ENCODE measurements around the genes NDUFA4L2, INHBC and EEF1AKMT3.

DNA sequence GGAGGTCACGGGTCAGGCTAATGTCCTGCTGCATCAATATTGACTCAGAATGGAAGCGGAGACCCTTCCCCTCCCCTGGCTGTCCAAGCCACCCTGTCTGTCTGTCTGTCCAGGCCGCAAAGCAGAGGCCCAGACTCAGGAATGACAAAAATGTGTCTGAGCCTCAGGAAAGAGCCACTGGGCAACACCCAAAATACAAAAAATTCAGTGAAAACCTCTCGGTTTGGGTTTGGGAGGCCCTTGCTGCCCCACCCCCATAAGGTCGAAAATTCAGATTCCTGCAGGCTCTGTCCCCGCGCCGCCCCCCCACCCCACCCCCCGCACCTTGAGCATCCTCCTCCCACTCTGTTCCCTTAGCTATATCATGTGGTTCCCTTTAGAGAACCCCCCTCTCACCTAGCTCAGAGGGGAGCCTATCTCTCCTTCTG lies 5.1 kb downstream of the LRP1 start:
- PRO-cap, result no peak

DNA sequence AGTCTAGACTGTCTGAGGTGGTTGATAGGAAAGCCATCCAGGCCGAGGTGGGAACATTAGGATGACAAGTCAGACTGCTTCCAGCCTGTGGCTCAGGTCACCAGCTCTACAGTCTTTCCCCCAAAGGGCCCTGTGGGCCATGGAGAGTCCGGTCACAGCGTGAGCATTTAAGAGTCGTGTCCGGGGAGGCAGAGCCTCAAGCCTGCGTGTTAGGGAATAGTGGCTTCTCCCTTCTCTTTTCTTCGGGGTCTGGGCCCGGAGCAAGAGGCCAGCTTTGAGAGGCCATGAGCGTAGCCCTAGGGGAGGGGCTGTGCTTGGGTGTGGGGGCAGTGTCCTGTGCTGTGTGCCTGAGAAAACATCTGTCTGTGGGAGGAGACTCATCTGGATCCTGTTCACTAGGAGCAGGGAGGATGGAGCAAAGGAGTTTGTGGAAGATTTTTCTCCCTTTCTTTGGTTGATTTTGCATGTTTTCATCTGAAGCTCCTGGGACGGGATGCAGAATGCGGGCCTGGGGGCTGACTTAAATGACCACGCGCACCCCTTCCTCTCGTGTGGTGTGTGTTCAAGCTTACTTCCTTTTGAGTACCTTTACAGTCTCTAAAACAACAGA lies 13.9 kb downstream of the LRP1 start:
- PRO-cap, result no peak

DNA sequence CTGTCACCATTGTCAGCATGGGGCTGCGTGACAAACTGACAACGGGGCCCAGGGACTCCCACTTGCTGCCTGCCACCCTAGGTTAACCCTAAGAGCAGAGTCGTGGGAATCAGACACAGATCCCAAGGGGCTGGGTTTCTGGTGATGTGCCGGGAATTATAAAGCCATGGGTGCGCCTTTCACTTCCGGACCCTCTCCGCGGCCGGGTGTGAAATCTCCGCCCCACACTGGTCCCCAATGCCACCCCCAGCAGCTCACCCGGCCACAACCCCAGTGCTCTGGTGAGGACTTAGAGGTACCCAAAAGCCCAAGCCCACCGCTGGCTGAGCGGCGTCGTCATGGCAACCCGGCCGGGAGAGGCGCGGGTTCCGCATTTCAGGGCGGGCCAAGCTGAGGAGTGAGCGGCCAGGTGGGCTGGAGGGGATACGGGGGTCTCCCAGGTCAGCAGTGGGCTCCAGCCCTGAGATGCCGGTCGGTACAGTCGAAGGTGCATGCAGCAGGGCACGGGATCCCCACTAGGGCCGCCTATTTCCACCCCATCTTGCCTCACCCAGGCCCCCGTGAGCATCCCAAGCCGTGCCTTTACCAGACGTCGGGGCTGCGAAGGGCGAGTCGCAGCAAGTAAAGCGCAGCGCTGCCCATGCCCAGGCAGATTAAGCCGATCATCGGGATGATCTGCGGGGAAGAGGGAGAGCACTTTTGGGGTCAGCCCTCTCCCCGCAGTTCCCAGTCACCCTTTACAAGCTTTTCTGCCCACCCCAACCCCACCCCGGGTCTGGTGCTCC lies 705 bp downstream of the NDUFA4L2 start:
- PRO-cap, result no peak

DNA sequence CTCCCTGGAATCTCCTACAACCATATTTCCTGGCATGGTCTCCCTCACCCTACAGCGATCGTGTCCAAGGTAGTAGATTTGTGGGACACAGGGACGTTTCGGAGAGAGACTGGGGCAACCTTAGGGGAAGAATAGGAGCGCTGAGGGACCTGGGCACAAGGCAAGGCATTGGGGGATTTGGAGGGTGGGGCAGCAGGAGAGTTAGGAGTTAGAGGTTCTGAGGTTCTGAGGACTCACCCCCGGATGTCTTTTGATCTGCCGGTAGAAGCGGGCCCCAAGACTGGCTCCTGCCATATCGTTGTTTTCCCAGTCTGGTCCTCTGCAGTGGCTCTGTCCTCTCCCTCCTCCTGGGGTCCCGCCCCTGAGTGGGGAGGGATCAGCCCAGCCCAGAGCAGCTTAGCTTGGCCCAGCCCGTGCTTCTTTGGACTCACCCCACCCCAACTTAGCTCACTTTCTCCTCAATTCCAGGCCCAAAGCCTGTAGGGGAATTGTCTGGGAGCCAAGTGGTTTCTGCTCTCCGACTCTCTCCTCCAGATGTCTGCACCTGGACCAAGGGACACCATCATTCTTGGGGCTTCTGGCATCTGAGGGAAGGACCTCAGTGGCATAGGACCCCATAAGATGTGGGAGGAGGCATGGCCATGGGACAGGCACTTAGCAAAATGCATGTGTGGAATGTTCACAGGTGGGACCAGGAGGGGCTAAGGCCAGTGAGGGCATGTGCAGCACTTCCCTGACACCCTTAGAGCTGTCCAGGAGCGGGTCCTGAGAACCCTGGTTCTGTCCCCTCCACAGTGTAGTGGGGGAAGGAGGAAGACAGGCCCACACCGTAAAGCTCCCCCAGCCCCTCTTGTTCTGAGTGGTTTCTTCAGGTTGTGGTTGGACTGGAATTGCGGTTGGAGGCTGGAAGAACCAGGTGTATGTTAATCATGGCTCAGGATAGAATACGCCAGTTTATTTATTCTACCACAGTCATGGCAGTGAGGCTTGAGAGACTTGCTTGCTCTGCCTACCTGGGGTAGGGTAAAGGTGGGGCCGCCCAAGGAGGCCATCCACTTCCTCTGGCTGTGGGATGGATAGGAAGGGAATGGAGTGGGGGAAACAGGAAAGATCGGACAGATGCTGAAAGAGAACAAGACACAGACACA lies at the start of gene NDUFA4L2:
NDUFA4L2 (minus strand) TSS at position 313 of the 1,148 bp plus-strand sequence.
- PRO-cap, result unidirectional peak, minus-strand start at position 313 of the sequence; unidirectional peak, minus-strand start at position 363 of the sequence; unidirectional peak, plus-strand start at position 971 of the sequence

- PRO-cap, result bidirectional peak, plus-strand start at chr12:57239416, minus-strand start at chr12:57239107
Measured at GRCh38 chr12:57238955-57239662, 2.2 kb upstream of the NDUFA4L2 start.

DNA sequence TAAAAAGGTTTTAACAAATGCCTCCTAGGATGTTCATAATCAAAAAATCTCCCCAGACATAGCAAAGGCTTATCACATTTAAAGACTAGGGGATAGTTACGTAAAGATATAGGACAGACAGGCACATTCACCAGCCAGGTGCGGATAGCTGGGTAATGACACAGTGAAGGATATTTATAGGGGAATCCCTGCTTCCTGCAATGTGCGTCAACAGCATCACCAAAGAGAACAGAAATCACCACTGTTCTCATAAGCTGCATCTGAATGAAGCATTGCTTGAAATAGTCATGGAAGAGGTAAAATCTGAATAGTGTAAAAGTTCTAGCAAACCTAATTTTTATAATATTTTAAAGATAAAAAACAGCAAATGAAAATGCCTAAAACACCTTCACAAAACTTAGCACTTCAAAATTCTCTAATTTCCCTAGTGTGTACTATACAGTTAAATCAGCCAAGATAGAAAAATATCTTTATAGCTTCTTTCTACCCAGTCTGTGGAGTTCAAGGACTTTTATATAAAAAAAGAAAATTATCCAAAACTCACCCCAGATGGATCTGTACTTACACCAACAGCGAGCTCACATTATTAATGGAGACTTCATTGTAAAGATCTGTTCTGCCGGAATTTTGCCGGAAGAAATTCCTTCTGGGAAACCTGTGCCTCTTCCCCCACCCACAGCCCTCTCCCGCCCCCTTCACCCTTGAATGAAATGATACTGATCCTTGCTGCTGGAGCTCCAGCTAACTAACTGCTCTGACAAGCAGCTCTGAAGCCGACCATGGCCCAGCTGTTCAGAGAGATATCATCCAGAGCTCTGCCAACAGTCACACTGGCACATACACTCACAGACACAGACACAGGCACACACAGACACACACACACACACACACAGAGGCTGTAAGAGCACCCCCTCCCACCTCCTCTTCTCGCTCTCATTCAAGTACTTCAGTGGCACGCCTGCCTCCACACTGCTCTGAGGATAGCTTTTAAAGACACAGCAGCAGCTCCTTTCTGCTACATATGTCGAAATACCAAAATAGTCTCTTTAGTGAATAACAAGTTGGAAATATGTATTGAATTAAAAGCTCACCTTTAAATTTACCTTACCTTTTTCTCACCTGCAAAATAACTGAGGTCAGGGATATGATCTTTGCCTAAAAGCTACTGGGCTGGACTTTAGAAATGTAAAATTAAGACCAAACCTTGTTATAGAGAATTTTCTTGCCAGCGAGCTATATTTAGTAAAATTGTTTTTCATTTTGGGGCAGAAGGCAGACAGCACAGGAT lies 88.8 kb downstream of the R3HDM2 start:
- PRO-cap, result no peak

GRCh38 chr12:57357520-57358033 lies 73.3 kb downstream of the R3HDM2 start:
- PRO-cap, result no peak

DNA sequence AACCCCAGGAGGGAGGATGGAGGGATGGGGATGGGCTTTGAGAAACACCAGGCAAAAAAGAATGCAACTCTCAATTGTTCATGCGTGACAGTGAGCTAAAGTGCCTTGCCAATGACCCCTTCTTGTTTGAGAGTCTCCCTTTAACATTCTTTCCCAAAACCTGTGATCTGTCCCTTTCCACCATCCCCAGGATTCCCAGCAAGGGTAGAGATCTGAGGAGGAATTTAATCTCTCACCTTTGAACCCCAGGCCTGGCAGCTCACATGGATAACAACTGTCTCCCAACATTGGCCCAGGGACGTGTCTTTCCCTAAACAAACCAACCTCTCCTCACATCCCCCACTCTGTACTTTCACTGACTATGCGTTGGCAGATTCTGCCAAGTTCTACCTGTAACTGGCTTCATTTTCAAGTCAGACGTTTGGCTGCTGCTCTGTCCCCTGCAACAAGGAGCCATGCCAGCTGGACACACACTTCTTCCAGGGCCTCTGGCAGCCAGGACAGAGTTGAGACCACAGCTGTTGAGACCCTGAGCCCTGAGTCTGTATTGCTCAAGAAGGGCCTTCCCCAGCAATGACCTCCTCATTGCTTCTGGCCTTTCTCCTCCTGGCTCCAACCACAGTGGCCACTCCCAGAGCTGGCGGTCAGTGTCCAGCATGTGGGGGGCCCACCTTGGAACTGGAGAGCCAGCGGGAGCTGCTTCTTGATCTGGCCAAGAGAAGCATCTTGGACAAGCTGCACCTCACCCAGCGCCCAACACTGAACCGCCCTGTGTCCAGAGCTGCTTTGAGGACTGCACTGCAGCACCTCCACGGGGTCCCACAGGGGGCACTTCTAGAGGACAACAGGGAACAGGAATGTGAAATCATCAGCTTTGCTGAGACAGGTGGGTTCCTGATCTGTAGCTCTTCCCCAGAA lies at the start of gene INHBC:
INHBC (plus strand) TSS at position 471 of the 918 bp plus-strand sequence.
- PRO-cap, result no peak

DNA sequence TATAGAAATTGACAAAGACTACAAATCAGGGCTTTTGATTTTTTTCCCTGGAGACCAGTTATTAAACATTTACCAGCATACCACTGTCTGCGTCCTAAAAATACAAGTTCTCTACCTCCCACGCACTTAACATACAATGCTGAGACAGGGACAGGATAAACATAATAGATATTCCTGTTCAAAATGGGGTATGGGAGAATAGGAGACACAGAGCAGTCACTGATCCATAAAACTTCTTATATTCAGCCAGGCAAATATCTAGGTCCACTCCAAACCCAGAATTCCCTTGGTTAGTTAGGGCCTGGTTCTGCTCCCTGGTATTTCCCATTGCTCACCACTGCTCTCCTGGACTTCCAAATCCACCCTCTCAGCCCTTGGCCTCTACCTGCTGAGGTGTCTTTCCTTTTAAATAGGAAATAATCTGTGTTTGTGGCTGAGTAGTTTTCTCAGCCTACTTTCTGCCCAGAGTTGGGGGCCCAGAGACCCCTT lies 4.5 kb downstream of the INHBC start:
- PRO-cap, result no peak

DNA sequence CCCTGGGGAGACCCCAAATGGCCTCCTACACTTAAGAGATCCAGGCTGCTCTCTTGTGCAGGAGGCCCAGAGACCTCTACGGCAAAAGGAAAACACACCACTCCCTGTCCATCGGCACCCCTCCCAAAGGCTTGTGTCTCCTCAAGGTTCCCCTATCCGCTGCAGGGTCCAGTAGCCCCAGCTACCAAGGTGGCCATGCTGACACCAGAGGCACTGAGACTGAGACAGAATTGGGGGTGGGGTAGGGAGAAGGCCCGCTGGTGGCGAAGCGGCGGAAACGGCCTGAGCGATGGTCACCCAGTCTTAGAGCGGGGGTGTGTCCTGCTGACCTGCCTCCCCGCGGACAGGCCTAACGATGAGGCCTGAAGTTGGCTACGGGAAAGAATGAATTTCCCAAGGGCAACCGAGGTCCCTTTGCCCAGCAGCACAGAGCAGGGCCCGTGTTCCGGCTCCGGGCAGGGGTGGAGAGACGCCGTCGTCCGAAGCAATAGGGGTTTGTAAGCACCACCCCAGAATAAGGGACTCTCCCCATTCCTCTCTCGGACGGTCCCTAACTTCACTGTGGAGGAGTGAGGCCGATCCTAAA lies 451 bp downstream of the DDIT3 start:
- PRO-cap, result no peak

DNA sequence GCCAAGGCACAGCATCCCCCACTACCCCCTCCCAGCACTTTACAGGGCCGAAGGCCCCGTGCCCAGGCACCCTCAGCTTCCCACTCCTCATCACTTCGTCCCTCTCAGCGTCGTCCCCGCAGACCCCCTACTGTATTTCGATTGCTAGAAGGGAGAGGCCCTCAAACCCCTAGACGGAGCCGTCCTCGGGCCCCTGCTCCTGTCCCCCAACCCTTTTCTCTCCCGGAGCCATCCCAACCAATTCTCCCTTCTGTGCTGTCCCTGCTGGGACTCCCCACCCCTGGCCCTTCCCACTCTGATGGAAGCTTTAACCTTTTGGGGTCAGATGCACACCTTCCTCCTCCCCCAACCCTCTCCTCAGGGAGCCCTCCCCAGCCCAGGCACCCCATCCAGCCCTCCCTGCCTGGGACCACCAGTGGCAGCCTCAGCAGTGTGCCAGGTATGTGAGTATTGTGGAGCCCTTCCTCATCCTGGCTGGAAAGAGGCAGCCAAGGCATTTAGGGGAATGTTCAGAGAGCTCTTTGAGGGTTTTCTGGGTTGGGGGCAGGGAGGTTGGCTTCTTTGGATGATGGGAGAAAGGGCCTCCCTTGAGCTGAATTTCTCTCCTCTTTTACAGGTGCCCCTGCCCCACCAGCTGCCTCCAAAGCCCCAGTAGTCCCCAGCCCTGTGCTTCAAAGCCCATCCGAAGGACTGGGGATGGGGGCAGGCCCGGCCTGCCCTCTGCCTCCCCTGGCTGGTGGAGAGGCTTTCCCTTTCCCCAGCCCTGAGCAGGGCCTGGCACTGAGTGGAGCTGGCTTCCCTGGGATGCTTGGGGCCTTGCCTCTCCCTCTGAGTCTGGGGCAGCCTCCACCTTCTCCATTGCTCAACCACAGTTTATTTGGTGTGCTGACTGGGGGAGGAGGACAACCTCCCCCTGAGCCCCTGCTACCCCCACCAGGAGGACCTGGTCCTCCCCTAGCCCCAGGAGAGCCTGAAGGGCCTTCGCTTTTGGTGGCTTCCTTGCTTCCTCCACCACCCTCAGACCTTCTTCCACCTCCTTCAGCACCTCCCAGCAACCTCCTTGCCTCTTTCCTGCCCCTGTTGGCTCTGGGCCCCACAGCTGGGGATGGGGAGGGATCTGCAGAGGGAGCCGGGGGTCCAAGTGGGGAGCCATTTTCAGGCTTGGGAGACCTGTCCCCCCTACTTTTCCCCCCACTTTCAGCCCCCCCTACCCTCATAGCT lies 3.7 kb downstream of the MBD6 start:
- PRO-cap, result no peak

DNA sequence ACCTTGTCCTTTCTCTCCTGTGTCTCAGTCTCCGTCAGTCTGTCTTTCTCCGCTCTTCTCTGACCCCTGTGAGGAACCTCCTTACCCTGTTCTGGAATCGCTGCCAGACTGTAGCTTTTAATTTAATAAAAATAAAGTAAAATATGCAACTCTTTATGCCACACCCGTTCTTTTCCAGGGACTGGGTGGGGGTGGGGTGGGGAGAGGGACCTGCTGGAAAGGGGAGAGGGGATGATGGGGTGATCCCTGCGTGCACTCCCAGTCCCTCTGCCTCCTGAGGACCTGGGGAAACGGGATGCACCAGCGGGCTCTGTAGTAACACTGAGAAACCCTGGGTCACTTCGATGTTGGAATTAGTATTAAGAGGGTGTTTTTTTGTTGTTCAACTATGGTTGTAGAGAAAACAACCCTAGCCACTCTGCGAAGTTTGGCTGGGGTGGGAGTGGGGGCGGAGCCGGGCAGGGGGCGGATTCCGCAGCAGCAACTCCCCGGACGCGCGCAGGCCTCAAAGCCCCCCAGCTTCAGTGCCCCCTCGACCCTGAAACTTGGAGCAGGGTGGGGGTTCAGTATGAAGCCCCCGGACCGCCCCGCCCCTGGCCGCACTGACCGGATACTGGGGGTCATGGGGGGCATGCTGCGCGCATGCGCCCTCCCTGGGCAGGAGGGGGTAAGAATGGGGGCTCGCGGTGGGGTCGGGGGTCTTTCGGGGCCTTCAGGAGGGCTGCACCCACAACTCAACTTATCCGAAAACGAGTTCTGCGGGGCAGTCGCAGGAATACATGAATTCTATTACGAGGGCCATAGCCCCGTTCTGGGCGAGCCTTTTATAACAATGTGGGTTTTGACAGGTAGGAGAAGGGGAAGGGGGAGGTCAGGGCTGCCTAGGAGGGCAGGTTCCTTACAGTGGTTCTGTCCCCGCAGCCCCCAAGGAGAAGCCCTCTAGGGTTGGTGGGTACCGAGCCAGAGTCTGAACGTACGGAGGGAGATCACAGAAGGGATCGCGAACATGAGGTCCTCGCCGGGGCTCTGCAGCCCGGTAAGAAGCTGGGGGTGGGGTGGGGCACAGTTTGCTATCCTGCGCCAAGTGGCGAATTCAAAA lies 1.2 kb upstream of the ARHGEF25 start:
- PRO-cap, result no peak

GRCh38 chr12:57616739-57617314 lies 5.6 kb downstream of the ARHGEF25 start:
- PRO-cap, result no peak

- PRO-cap, result no peak
Measured at GRCh38 chr12:57765001-57765868, 1.6 kb downstream of the CYP27B1 start.

DNA sequence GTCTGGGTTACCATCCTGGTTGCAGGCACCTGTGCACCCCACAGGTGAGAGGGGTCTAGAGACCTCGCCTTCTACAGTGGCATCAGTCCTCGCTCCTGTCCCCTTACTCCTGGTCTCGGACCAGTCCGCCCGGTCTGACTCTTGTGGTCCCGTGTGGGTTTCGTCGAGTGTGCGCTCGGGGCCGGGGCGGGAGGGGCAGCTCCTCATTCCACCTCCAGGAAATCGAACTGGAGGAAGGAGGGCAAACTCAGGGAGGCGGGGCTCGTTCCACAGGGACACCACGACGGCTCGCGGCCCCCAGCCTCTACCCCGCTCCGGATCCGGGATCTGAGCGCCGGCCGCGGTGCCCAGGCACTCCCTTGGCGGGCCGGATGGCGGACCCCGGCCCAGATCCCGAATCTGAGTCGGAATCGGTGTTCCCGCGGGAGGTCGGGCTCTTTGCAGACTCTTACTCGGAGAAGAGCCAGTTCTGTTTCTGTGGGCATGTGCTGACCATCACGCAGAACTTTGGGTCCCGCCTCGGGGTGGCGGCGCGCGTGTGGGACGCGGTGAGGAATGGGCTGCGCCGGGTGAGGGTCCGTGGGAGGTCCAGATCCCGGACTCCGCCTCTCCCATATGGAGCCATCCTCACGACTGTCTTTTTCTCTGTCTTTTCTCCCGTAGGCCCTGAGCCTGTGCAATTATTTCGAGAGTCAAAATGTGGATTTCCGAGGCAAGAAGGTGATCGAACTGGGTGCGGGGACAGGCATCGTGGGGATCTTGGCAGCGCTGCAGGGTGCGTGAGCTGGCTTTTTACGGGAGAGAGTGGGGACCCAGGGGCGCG lies at the start of gene EEF1AKMT3:
EEF1AKMT3 (plus strand) TSS at position 261 of the 823 bp plus-strand sequence.
- PRO-cap, result bidirectional peak, plus-strand start at position 268 of the sequence, minus-strand start at position 229 of the sequence

GRCh38 chr12:57821785-57822469 lies 3.4 kb upstream of the AVIL start:
- PRO-cap, result no peak

GRCh38 chr12:57826775-57827269 lies 8.3 kb upstream of the AVIL start:
- PRO-cap, result no peak

DNA sequence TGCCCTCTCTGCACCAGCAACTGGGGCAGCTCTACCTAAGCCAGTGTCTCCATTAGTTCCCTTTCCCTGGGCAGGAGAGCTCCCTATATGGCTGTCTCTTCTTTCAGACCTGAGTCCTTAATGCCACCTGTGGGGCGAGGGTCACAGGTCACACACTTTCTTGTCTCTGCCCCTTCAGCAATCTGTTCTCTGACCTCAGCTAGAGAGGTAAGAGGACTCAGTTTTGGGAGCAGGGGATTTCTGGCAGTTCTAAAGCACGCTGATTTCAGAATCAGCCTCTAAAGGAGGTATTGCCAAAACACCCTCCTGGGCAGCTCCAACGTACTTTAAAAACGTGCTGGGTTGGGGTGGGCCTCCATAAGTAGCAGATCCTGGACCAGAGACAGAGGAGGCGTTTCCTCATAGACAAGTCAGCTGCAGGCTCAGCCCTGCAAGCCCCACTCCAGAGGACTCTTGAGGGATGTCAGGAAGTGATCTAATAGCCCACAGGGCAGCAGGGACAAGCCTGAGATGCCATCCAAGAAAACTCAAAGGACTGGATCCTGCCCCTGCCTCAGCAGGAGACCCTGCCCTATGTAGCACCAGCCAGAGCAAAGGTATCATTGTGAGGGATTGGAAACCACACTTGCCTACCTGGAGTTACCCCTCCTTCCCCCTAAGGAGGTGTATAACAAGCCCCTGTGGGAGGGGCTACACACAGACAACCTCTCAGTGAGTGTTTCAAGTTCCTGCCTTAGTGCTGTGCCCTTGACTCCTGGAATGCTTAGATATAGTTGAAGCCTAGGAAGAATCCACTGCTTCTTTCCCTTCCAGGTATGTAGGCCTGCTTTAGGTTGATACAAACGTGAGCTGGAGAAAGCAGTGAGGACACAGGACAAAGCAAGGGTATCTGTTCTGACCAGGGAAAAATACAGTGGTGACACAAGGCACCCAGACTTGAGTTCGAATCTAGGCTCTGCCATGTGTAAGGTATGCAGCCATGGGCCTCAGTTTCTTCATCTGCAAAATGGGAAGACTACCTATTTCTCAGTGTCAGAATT lies 8.4 kb downstream of the CTDSP2 start:
- PRO-cap, result no peak

DNA sequence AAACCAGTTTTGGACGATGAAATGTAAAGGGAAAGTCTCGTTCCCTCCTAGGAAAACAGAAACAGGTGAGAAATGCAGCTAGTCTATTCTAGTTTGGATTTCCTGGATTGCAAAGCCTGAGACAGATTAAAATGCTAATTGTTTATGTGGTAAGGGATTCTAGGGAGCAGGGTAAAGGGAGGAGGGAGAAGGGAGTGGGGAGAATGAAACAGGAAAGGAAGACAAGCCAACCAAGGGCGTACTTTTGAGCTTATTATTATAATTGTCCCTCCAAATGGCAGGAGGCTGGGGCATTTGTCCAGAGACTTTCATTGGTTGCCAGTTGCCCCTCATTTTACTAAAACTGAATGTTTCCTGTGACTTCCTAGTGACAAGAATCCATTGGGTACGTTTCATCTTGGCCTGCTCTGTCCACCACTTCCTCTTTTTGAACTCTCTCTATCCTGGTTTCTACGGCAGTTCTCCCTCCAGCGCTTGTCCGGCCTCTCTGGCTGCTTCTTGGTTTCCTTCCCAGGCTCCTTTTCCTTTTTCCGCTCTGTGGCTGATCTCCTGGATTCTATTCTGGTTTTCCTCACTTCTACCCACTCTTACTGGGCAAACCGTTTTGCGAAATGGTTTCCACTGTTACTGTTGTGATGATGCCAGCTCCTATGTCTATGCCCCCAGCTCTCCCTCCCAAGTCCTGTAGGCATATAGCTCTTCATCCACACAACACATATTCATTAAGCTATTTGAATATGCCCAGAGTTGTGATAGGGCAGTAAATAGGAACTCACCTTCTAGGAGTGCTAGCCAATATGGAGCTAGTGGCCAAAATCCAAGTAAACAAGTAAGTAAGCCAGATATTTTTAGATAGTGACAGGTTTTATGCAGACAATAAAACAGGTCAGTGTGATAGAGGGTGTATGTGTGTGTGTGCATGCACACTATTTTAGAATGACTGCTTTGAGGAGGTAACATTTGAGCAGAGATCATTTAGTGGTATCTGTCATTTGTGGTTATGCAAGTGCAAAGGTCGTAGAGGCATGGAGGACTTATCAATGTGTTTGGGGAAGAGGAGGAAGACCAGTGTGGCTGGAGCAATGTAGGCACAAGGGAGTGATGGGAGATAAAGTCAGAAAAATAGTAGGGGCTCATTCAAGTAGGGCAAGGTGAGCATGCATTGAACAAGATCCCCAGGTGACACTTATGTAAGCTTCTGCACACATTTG lies 27.8 kb upstream of the CTDSP2 start:
- PRO-cap, result no peak

GRCh38 chr12:57894654-57895320 lies 46.6 kb upstream of the ATP23 start:
- PRO-cap, result no peak

Data from bronchus (tissue), 1 donor.